Measurements from ENCODE around the genes GSTM1 and CD53.

GRCh38 chr1:109687504-109688168 lies at the start of gene GSTM1:
Gene GSTM1, plus strand, starts transcription at chr1:109687817.
- PRO-cap, result no peak

GRCh38 chr1:109733458-109733657 lies 7.5 kb downstream of the GSTM3 start:
- PRO-cap, result no peak

- PRO-cap, result no peak
These were observed 3.5 kb upstream of the EPS8L3 start for GRCh38 chr1:109767290-109767557.

DNA sequence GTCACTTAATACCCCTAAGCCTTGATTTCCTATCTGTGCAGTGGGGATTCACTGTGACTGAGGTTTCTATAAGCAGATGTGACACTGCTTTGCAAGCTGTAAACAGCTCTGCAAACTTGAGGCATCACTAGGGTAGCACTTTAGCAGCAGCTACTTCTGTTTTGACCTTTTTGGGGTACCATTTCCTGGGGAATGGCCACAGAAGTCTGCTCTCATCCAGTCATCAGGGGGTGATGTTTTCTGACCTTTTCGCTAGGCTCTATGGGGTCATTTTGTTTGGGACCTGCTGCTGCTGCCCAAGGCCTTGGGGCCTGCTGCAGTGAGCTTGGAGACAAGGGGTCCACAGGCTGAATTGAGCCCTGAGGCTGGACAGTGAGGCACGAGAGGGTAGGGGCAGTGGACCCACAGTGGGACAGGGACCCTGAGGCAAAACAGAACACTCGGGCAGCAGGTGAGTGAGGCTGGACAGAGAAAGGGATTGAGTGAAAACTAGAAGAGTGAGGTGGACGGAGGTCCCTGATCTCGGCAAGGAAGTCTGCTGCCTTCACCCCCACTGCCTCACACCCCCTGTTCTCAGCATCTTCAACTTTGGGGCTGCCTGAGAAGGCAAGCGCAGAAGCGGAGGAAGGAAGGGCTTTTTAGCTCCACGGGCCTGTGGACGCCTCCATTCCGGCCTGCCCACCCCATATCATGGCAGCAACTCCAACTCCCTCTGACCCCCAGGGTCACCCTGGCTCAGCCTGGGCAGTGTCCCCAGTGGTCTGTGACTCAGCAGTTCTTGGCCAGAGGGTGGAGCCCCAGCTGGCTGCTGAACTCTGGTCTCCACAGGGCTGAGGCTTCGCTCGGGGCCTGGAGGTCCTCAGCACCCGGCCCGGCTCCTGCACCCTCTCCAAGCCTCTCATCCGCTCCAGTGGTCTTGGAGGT lies 59.8 kb upstream of the EPS8L3 start:
- PRO-cap, result no peak

DNA sequence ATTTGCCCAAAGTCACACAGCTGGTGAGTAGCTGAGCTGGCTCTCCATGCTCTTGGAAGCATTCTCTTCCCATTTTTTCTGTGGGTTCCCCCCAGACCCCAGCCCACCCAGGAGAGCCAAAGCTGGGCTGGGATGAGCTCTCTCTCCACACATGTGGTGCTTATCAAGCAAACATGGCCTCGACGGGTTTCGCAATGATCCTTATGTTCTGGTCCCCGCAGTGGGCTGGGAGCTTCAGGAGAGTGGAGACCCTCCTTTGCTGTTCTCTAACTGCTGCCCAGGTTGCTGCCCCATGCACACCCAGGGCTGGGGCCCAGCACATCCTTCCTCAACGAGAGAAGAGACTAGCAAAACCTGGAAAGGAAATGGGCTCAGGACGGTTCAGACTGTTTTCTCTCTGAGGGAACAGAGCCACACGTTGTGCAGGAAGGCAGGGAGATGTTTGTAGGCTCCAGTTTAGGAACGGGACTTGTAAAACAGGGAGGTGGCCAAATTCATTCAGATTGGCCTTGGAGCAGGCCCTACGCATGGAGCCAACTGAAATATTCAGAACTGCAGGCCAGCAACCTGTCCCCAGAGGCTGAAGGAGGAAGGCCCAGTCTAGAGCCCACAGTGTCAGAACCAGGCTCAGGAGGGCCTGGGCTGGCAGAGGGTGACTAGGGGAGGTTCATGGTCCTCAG lies 27.3 kb upstream of the CSF1 start:
- PRO-cap, result no peak

GRCh38 chr1:109901575-109902197 lies 9.0 kb upstream of the CSF1 start:
- PRO-cap, result no peak

DNA sequence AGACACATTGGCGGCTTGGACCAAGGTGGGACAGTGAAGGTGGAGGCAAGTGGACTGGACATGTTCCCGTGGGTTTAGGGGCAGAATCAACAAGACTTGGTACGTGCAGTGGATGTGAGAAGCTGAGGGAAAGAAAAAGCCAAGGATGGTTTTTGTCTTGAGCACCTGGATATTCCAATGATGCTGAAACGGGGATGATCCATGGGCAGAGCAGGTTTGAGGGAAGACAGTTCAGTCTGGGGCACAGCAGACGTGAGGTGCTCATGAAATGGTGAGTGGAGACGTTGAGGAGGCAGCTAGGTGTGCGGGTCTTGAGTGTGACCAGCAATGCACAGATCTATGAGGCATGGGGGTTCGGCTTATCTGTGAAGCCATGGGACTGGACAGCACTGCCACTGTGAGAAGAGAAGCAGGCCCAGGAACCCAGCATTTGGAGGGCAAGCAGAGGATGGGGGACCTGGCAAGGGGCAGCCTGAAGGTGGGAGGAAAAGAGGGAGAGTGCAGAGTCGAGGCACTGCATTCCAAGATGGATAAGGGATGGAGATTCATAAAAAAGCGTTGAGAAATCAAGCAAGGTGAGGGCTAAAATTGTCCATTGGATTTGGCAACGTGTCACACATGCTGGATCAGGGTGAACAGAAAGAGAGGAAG lies 8.0 kb downstream of the CSF1 start:
- PRO-cap, result no peak

DNA sequence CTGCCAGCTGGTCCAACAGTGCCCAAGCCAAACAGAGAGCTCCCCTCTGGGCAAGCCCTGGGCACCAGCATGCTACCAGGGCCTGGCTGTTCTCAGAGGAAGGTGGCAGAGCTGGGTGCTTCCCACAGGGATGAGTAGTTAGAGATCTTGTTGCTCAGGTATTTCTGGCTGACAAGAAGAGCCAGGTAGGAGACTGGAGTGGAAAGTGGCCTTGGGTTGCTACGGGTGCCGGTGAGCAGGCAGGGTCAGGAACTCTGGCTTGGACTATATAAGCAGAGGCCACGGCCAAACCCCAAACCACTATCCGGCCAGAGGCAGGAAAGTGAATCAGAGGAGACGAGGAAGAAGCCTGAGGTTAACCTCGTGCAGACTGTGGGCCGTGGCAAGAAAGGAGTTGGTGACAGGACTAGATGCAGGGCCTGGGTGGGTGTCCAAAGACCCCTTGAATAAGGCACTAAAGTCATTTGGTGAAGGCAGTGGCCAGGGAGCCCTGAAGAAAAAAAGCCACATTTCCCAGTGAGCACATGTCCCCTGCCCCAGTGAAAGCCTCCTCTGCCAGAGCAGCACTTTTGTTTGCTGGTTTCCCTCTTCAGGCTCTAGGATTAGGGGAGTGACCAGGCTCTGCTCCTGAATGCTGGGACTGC lies 23.2 kb downstream of the CSF1 start:
- PRO-cap, result no peak

DNA sequence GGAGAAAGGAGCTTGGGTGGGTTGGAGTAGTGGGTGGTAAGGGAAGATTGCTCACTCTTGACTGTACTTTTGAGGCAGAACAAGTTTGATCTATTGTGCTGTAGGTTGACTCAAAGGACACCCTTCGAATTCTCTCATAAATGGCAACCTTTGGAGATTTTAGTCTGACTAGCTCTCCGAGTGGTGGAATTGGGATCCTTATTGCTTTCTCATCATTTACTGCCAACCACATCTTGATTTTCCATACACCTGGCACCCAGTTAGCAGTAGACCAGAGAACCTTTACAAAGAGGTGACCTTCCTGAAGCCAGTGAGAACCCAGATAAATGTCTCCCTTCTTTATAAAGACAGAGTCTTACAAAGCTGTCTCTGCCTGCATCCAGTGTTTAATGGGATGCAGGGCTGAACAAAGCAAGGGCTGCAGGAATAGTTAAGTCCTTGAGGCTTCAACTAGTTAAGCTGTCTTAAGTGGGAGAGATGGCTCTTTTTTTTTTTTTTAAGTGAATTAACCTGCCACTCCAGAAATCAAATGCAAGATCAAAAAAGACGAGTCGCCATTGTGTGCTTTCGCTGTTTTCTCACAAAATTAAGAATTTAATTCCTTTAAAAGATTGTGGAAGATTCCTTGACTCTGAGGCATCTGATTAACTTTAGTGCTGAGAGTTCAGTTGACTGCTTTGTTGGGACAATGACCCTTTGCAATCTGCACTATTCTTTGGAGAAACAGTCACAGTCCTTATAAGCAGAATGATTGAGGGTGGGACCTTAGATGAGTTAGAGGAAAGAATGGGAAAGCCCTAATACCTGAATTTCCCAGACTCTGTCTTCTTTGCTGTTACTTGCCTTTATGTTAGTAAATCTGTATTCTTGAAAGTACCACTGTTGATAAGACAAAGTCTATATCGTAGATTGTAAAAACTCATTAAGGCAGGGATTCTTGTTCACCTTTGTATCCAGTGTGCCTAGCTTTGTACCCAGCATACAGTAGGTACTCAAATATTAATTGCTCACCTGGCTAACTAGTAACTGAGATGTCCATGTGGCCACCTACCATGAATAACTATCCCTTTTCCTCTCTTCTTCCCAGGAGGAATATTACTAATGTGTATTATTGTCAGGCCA lies 1.6 kb downstream of the AHCYL1 start:
- PRO-cap, result no peak

- PRO-cap, result no peak
These were observed 19.6 kb downstream of the AHCYL1 start for GRCh38 chr1:110003694-110004952.

- PRO-cap, result no peak
These were observed 16.7 kb downstream of the STRIP1 start for GRCh38 chr1:110051006-110051716.

DNA sequence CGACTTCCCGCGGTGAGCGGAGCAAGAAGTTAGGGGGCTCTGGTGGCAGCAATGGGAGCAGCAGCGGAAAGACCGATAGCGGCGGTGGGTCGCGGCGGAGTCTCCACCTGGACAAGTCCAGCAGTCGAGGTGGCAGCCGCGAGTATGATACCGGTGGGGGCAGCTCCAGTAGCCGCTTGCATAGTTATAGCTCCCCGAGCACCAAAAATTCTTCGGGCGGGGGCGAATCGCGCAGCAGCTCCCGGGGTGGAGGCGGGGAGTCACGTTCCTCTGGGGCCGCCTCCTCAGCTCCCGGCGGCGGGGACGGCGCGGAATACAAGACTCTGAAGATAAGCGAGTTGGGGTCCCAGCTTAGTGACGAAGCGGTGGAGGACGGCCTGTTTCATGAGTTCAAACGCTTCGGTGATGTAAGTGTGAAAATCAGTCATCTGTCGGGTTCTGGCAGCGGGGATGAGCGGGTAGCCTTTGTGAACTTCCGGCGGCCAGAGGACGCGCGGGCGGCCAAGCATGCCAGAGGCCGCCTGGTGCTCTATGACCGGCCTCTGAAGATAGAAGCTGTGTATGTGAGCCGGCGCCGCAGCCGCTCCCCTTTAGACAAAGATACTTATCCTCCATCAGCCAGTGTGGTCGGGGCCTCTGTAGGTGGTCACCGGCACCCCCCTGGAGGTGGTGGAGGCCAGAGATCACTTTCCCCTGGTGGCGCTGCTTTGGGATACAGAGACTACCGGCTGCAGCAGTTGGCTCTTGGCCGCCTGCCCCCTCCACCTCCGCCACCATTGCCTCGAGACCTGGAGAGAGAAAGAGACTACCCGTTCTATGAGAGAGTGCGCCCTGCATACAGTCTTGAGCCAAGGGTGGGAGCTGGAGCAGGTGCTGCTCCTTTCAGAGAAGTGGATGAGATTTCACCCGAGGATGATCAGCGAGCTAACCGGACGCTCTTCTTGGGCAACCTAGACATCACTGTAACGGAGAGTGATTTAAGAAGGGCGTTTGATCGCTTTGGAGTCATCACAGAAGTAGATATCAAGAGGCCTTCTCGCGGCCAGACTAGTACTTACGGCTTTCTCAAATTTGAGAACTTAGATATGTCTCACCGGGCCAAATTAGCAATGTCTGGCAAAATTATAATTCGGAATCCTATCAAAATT lies 793 bp downstream of the RBM15 start:
- PRO-cap, result bidirectional peak, plus-strand start at position 287 of the sequence, minus-strand start at position 208 of the sequence

GRCh38 chr1:110384254-110384890 lies 6.5 kb downstream of the SLC16A4 start:
- PRO-cap, result no peak

- PRO-cap, result no peak
These were observed 13.4 kb upstream of the KCNA2 start for GRCh38 chr1:110619264-110620299.

DNA sequence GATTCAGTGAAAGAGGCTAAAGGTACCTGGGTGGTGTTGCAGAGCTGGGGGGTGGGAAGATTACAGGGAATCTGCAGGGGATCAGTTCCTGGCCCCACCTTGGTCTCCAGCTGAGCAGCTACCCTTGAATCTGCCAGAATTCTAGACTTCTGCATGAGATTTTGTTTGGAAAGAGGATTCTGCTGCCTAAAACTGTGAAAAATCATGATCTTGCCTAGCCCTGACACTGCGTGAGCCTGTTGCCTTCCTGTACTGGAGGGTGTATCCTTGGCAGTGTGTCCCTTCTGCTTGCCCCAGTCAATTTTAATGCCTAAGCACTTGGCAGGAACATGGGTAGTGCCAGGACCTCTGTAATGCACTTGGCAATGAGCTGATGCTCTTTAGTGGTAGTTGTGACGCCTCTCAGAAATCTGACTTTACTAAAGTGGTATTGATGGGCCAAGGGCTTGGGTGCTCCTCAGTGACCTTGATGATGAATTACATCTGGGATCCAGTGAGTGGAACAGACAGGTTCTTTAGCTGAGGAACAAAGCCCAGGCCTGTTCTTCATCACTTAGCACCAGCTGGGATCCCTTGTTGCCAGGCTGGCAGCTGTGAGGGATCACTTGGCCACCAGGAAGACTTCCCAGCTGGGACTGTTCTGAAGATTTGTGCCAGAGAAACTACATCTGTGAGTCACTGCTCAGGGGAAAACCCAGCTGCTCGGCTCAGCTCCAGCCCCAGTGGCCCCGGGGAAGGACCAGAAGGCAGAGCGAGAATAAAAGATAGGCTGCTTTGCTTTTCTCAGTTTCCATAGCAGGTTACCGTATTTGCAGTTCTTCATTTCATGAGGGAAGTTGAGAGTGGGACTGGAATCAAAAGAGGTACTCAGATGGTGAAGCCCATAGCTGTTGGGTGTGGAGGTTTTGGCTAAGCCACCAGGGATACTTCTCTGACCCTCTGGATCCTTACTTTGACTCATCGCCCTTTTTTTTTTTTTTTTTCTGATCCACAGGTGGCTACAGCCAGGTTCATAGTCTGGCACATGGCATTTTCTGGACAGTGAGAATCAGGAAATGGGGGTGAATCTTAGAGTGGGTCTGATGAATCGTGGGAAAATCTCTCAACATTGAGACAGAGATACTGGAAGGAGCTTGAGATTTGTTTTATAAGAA lies 28.5 kb upstream of the KCNA2 start:
- PRO-cap, result no peak

DNA sequence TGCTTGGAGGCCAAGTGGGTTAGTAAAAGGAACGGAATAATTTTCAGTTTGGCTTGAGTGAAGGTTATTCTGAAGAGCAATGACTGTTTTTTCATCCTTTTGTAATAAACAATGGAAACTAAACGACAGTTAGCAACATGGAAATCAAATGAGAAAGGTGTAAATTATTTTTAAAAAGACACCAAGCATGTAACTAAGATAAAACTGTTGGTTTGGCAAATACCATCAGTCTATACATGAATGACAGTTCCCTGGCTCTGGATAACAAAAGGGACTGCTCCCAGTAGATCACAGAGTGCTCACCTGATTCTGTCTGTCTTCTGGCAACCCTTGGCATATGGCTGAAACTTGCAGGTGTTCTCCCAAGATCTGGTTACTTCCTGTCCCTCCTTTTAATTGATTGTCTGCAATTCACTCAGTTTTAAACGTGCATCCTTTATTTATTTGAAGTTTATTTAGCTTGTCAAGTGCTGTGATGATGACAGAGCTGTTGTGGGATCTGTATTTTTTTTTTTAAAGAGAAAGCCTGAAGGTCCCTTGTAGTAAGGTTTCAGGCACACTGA lies 3.5 kb downstream of the KCNA3 start:
- PRO-cap, result no peak

GRCh38 chr1:110872235-110873358 lies at the start of gene CD53:
Gene CD53, plus strand, starts transcription at chr1:110873148.
- PRO-cap, result no peak

DNA sequence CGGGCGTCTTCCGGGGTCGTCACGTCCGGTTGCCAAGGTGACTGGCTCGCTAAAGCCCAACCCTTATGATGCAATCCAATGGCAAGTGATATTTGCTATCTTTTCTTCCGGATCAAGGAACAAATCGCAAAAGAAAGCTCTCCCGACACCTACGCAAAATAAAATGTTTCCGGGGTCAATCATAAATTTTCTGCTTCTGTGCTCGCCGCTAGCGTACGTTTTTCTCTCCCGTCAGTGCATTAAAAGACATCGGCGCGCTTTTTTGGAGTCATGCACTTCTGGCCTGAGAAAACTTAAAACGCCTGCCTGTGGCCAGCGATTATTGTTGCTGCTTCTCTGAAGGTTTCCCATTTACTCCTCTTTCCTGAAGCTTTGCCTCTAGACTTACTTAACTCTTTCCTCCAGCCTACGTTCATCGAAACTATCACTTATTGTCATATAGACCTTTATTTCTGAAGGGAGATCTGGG lies 441 bp upstream of the LRIF1 start:
- PRO-cap, result bidirectional peak, plus-strand start at position 104 of the sequence, minus-strand start outside the sequence

DNA sequence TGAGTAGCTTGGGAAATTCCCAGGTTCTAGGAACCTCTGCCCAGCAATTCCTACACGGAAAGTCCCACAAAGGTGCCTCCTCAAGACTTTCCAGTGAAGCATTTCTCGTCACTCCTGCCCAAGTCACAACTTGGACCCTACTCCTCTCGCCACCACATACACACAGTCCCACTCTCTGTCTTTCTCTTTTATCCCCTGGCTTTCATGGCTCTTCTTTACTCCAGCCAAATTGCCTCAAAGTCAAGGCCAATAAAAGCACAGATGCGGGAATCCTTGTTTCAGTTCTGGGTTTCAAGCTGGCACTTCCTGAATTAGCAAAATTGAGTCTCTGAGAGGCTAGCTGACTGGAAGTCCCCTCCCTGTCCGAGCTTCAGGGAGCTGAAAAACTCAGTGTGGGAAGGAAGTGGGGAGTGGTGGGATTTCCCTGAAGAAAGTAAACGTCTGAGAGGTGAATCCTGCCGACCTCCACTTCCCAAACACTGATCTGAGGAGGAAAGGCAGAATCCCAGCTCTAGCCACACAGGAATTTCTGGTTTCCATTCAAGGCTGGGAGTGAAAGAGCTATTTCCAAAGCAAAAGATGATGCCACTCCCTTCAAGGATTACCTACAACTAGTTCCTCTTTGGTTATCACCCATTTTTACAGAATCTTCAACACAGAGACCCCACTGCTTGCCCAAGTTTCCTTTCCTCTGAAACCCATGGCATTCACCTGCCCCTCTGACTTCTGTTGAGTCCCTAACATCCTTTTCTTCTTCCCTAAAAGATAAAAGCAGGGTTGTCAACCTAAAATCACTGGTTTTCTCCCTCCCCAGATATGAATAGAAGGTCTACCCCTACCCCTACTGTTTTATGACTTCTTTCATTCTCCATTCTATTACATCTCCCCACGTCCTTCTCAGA lies 7.3 kb downstream of the DENND2D start:
- PRO-cap, result no peak

DNA sequence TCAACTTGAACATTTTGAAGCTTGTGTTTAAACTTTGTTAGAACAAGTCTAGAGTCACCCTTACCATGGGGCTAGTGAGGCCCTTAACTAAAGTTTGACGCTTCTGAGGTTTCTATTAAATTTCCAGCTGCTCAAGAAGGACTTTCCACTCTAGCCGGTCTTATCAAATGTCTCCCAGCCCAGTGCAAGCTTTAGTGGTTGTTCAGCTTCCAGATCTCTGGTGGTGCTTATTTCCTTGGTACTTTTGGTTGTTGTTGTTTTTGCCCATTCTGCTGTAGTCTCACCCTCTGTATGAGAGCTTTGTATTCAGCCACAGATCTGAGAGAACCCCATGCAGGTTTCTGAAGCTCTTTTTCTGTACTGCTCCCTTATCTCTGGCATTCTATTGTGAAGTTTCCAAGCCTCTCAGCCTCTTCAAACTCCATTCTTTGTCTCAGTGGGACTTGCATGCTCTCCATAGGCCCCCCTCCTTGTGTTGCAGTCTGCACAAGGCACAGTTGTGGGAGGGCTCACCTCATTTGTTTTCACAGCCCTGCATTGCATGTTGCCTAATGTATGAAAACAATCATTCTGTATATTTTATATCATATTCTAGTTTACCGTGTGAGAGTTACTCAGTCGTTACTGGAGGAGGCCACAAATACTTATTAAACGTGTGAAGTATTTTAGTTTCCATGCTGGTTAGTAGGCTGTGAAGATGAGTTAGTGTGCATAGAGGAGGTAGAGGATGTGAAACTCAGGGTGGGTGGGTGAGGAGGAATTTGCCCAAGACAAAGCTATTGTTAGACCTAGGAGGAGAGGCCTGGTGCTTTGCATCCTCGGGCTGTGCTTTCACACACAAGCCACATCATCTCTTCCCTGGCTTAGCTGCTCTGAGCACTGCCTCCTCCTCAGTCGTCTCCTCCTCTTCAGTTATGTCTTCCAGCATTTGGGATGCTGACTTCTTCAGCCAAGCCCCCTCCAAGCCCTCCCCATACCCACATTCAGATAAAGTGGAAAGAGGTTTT lies 8.0 kb upstream of the CHI3L2 start:
- PRO-cap, result no peak

Measured in mesothelial cell of epicardium (in vitro differentiated cells).